HTERT-HM (cell line): ENCODE measurements around the genes ZNF443, FBXW9, THSD8 and GCDH.

- RRBS: no CpG with 5 or more reads among the region's 13 CpGs
Observed at GRCh38 chr19:11568098-11568863, 9.2 kb downstream of the ACP5 start.

GRCh38 chr19:11576209-11576824, 1.1 kb downstream of the ACP5 start:
- RRBS: no CpG with 5 or more reads among the region's 22 CpGs

DNA sequence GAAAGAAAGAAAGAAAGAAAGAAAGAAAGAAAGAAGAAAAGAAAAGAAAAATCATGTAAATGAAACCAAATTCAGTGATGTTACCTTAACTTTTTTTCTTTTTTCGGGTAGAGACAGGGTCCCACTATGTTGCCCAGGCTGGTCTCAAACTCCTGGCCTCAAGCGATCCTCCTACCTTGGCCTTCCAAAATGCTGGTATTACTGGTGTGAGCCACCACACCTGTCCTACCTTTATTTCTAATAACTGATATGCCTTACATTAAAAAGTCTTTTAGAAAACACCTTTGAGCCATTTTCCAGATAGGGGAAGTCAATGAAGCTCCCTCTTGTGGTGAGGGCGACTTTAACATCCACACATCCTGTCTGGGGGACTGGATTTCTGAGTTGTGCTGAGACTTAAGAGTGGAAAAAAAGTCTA, 2.1 kb upstream of the ZNF440 start:
- RRBS: no CpG with 5 or more reads among the region's 3 CpGs

- RRBS: no CpG with 5 or more reads among the region's 13 CpGs
Observed at GRCh38 chr19:11894719-11895699, 7.4 kb downstream of the ZNF69 start.

DNA sequence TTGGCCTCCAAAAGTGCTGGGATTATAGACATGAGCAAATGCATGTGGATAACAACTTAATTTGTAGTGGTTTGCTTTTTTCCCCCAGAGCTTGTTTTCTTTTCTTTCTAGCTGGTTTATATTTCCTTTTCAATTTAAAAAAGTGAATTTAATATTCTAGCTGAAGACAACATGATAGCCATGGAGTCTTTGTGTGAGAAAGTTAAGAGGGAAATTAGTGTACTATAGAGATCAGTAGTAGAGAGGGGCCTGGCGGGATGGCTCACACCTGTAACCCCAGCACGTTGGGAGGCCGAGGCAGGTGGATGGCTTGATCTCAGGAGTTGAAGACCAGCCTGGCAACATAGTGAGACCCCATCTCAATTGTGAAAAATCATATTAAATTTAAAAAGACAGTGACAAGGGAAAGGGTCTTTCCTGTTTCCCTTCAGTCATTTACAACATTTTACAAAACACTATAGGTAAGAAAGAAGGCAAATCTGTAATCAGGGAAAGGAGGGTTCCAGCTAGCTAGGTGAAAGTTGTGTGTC, 3.7 kb downstream of the ZNF763 start:
- RRBS: no CpG with 5 or more reads among the region's 3 CpGs

DNA sequence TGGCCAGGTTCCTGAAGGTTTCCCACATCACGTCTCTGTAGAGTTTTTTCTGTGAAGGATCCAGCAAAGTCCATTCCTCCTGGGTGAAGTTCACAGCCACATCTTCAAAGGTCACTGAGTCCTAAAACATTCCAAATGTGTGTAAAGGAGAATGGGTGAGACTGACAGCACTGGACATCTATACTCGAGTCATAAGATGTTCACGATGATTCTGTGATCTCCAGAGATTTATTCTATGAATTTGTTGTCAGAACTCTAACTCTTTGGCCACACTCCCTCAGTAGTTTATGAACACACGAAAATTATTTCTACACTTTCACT, 44.5 kb downstream of the ZNF44 start:
- RRBS: no CpG with 5 or more reads among the region's 4 CpGs

DNA sequence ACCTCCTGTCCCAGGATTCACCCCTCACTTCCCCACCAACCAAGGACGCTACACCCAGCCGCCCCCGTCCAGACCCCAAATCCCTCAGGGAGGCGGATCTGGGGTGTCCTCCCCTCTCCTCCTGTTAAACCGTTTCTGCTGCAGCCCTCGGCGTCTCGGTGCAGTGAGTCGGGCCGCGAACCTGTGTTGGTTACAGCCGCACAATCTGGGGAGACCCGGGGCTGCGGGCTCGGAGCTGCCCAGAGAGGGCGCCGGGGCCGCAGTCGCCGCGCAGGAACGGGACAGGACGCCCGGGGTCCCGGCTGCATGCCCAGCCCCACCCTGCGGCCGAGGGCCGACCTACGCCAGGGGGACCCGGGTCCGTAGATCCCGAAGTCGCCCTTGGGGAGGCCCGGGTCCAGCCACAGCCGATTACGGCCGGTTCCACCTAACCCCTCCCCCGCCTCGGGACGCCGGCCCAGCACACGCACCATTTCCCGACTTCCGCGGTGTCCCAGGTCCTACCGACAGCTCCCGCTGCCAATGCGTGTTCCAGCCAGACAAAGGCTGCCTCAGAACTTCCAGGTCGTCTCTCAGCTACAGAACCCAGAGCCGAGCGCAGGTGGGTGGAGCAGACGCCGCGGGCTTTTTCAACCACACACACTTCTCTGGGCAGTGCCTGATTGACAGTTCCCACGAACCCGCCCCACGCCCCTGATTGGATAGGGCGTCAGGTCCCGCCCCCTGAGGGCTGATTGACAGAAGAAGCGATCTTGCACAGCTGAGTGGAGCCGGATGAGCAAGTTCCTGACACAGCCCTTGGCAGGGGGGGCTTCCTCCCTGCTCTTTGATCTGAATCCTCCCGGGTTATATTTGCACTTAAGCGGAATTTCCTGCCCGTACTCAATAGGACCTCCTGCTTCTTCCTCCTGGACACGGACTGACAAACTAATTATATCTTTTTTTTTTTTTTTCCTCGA, at the start of gene ZNF443:
ZNF443 (minus strand) TSS at position 580 of the 959 bp plus-strand sequence.
- RRBS: 2% methylated on average over 6 of the region's 66 CpGs

GRCh38 chr19:12616187-12616387, 5.4 kb downstream of the ZNF791 start:
- RRBS: no CpG with 5 or more reads among the region's 2 CpGs

DNA sequence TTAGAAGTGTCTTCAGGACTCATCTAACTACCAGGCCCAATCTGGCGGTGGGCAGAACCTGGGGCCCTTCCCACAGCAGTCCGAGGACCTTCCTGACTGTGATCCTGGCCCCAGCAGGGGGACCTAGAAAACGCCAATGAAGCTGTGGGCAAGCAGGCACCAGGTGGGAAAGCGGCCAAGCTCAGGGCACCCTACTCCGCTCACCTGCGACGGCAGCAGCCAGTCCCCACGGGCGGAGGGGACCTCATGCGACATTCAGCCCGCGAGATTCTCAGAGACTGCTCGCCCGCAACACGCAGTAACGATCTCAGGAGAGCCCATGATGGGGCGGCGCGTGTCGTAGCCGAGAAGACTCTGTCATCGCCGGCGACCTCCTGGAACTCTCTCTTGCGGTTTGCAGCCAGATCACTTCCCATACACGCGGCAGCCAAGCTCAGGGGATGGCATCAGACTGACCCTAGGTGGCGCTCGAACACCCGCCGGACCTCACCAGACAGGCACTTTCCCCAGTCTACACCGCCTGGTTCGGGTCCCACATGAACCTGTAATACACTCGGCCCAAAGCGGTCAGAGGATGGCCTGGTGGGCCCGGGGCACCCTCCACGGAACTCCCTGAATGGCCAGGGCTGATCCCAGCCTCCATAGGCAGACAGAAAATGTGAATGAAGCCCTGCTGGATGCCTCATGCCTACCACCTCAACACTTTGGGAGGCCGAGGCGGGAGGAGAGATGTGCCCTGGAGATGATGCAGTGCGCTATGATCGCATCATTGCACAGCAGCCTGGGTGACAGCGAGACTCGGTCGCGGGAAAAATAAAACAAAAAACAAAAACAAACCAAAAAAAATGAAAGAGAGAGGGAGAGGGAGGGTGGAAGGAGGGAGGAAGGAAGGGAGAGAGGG, 26.4 kb downstream of the MAN2B1 start:
- RRBS: 1% methylated on average over 7 of the region's 45 CpGs

- RRBS: no CpG with 5 or more reads among the region's 8 CpGs
Observed at GRCh38 chr19:12668475-12668873, 741 bp downstream of the WDR83OS start.

DNA sequence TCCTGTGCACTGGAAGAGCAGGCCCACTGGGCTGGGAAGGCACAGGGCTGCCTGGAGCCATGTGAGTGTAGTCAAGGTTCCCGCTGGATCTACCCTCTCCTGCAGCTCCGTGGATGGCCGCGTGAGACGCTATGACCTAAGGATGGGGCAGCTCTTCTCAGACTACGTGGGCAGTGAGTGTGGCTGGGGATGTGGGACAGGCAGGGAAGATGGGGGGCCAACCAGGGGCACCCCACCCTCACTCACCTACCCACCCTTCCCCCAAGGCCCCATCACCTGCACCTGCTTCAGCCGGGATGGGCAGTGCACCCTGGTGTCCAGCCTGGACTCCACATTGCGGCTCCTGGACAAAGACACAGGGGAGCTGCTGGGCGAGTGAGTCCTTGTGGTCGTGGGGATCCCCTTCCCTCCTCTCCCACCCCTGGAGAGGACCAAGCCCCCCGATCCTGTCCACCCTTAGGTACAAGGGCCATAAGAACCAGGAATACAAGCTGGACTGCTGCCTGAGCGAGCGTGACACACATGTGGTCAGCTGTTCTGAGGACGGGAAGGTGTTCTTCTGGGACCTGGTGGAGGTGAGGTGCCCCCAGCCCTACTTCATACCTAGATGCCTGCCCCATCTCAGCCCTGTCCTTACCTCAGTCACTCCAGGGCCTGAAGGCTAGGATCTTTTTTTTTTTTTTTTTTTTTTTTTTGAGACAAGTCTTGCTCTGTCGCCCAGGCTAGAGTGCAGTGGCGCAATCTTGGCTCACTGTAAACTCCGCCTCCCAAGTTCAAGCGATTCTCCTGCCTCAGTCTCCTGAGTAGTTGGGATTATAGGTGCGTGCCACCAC, 3.7 kb upstream of the WDR83OS start:
- RRBS: no CpG with 5 or more reads among the region's 19 CpGs

DNA sequence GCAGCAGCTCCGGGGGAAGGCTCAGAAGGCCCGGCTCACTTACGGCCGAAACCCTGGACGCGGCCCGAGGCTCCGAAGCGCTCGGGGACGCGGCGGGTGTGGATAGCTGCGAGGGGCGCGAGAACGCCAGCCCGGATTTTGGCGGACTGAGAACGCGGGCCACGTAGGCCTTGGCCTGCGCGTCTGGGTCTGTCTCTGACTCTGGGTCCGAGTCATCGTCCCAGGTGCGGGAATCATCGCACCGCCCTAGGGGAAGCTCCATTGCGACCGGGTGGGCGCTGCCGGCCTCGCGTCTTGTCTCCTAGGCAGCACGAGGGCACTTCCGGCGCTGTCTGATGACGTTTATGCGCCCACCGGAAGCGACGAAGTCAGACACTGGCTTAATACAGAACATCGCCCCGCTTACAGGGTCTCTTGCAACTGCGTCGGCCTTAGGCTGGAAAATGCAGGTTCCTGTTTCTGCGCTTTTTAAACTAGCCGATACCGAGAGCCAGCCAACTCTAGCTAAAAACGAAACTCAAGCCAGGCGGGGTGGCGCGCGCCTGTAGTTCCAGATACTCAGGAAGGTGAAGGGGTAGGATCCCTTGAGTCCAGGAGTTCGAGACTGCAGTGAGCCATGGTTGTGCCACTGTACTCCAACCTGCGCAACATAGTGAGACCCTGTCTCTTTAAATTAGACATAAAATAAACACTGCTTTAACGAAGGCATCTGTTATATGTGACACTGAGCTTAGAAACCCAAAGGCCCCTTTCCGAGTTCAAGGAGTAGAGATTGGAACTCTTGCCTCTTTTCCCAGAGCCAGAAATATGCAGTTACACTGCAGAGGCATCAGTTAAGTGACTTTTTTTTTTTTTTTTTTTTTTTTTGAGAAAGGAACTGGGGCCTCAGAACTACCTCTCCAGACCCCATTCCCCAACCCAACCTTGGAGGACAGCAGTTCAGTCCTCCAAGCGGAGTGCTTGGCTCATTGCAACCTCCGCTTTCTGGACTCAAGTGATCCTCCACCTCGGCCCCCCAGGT, at the start of gene FBXW9:
FBXW9 (minus strand) TSS at position 312 of the 1,021 bp plus-strand sequence.
- RRBS: 1% methylated on average over 14 of the region's 62 CpGs

DNA sequence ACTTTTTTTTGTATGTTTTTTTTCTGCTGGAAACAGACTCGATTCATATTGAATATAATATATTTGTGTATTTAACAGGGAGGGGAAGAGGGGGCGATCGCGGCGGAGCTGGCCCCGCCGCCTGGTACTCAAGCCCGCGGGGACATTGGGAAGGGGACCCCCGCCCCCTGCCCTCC, 1.6 kb downstream of the JUNB start:
- RRBS: no CpG with 5 or more reads among the region's 10 CpGs

- RRBS: 1% methylated on average over 34 of the region's 83 CpGs
Observed at GRCh38 chr19:12793336-12794481, 2.4 kb downstream of the JUNB start.

DNA sequence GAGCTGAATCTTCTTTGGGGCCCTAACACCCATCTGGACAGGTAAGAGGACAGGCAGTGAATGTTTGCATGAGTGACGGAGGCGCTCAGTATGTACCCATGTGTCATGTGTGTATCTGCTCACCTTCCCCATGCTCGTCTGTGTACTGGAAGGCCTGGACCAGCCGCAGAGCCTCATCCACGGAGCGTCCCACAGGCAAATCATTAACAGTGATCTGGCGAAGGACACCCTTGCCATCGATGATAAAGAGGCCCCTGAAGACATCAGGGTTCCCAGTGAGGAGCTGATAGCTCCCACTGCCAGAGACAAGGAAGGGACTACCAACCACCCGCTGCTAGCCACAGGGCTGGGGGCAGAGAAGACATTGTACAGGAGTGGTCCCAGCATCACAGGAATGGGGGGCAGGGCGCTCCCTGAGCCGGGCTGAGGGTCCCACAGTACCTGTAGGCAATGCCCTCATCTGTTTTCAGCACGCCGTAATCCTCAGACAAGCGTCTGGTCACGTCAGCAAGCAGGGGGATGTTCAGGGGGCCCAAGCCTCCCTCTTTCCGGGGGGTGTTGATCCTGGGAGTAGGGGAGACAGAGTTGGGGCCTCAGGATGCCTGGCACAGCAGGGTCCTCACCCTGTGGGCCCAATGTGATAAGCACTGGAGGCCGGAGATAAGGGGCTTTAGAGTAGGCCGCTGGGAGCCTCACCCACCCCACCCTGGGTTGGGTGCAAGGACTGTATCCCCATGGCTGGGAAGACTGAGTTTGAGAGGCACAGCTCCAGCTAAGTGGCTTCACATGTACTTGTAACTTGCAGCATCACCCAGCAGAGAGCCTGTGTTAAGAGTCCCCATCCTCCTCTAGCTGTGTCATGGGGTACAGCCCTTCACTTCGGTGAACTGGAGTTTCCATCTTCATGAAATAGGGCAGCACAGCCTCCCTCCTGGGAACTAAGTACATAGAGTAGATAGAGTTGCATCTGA, 1.6 kb downstream of the PRDX2 start:
- RRBS: no CpG with 5 or more reads among the region's 19 CpGs

DNA sequence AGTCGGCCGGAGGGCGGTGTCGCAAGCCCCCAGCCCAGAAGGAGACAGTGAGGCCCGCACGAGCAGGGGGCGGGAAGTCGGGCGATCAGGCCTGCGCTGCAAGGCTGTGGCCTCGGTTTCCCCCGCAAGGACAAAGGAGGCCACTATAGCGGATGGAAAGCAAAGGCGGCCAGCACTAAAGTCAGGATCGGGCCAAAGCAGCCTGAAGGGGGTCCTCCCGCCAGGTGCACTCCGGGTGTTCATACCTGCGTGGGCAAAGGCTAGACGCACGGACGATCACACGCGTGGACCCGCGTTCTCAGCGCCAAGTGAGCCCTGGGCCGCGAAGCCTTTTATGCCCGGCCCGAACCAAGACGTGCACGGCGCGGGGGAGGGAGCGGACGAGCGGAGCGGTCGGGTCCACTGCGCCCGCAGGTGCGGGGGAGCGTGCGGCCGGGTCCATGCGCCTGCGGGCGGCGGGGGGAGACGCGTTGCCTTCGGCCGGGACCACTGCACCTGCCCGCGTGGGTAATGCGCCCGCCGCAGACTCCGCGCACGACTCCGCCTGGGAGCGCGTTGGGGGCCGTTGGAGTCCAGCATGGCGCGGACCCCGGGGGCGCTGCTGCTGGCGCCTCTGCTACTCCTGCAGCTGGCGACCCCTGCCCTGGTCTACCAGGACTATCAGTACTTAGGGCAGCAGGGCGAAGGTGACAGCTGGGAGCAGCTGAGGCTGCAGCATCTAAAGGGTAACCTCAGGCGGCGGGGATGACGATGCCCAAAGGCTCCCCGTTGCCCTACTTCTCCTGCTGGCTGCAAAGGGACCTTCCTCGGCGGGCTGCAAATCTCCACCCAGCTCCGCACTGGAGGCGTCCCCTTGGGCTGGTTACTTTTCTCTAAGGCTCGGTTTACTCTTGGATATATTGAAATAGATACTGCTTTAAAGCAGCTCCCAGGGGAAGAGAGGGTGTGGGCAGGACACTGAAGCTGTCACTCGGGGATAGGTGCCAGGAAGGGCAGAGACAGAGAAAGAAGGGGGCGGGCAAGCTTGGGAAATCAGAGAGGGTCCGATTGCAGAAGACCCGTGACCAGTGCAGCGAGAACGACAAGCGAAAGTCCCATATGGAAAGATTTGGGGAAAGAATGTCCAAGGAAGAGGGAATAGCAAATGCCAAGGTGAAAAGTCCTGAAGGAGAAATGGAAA, at the start of gene THSD8:
THSD8 (plus strand) TSS at position 575 of the 1,180 bp plus-strand sequence.
- RRBS: 1% methylated on average over 36 of the region's 88 CpGs

DNA sequence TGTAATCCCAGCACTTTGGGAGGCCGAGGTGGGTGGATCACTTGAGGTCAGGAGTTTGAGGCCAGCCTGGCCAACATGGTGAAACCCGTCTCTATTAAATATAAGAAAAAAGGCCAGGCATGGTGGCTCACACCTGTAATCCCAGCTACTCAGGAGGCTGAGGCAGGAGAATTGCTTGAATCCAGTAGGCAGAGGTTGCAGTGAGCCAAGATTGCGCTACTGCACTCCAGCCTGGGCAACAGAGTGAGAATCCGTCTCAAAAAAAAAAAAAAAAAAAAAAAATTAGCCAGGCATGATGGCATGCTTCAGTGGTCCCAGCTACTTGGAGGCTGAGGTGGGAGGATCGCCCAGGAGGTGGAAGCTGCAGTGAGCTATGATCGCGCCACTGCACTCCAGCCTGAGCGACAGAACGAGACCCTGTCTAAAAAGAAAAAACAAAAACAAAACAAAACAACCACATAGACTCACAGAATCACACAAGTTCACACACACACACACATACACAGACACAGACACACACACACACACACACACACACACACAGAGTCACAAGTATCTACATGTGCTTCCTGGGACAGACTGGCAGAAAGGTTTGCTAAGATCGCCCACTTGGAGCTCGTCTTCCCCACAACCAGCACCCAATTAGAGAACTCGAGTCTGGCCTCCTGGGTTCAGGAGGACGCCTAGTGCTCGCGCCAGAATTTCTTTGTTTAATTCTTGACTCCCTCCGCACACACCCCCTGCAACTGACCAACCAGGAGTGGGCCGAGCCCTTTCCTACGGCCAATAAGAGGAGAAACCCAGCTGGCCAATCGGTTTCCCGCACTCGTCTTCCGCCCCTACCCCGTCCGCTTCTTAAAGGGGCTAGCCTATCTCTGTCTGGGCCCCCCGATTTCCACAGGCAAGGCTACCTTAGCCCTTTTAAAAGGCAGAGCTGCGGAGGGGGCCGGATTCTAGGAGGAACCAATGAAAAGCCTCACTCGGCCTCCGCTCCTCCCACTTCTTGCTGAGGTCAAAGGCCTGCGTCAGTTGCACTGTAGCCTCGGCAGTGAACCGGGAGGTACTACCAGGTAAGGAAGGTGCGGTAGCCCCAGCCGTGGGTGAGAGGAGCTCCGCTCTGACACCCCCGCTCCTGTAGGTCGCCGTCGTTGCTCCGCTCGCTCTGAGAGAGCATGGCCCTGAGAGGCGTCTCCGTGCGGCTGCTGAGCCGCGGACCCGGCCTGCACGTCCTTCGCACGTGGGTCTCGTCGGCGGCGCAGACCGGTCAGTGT, at the start of gene GCDH:
GCDH (plus strand) TSS at position 1,028 of the 1,271 bp plus-strand sequence.
- RRBS: 2% methylated on average over 14 of the region's 55 CpGs

GRCh38 chr19:12947700-12948441, 2.2 kb downstream of the RAD23A start:
- RRBS: no CpG with 5 or more reads among the region's 21 CpGs

- RRBS: no CpG with 5 or more reads among the region's 33 CpGs
Observed at GRCh38 chr19:13022794-13023848, 27.8 kb downstream of the NFIX start.

GRCh38 chr19:13037175-13037691, 42.0 kb downstream of the NFIX start:
- RRBS: no CpG with 5 or more reads among the region's 9 CpGs